Penis (tissue), 1 donor: ENCODE results near the genes NATD1 and KCNJ12.

- PRO-cap = unidirectional peak, plus-strand start at chr17:19867182
Observed at GRCh38 chr17:19866907-19867247, 859 bp downstream of the ULK2 start.

GRCh38 chr17:20156161-20156936, 147.2 kb downstream of the SPECC1 start:
- PRO-cap = no peak

DNA sequence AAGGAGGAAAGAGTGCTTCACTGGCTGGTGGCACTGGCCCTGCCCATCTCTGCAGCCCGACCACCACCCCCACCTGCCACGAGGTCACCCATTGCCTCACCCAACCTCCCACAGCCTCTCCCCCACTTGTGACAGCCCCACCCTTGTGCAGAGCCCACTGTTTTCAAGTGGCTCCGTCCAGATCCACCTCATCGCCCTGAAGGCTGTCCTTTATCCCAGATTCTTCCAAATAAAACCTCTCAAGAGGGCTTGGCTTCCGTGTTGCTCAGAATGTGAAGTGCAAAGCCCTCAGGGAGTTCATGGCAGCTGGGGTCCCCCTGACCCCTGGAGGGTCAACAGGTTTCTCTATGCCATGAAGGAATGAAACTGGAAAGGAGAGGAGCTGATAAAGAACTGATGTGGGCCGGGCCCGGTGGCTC, 39.6 kb downstream of the USP22 start:
- PRO-cap = no peak

GRCh38 chr17:21016315-21016895, 26.4 kb downstream of the USP22 start:
- PRO-cap = no peak

GRCh38 chr17:21132339-21132949, 5.7 kb downstream of the DHRS7B start:
- PRO-cap = no peak

DNA sequence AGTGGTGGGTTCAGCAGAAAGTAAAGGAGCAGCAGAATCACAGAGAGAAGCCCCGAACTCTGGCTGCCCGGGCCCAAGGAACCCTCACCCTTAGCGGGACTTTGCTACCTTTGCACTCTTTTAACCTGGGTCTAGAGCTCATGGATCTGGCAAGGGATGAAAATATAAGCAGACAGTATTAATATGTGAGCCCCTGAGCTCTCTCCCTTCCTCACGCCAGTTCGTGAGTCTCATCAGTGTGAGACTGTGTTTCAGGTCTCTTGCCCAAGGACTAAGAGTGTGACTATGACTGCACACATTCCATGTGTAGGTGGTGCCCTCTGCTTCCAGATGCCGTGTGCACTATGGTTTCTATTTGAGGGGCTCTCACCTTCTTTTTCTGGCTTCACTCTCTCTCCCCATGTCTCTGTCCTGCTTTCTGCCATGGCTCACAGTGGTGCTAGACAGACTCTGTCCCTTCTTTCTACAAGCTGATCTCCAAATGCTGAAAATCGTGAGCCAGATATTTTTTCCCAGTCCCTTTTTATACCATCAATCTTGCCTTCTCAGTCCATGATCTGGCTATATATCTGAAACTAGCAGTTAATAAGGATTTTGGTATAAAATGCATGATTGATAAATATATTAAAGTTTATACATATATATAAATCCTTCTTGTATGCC, 40.6 kb downstream of the DHRS7B start:
- PRO-cap = no peak

DNA sequence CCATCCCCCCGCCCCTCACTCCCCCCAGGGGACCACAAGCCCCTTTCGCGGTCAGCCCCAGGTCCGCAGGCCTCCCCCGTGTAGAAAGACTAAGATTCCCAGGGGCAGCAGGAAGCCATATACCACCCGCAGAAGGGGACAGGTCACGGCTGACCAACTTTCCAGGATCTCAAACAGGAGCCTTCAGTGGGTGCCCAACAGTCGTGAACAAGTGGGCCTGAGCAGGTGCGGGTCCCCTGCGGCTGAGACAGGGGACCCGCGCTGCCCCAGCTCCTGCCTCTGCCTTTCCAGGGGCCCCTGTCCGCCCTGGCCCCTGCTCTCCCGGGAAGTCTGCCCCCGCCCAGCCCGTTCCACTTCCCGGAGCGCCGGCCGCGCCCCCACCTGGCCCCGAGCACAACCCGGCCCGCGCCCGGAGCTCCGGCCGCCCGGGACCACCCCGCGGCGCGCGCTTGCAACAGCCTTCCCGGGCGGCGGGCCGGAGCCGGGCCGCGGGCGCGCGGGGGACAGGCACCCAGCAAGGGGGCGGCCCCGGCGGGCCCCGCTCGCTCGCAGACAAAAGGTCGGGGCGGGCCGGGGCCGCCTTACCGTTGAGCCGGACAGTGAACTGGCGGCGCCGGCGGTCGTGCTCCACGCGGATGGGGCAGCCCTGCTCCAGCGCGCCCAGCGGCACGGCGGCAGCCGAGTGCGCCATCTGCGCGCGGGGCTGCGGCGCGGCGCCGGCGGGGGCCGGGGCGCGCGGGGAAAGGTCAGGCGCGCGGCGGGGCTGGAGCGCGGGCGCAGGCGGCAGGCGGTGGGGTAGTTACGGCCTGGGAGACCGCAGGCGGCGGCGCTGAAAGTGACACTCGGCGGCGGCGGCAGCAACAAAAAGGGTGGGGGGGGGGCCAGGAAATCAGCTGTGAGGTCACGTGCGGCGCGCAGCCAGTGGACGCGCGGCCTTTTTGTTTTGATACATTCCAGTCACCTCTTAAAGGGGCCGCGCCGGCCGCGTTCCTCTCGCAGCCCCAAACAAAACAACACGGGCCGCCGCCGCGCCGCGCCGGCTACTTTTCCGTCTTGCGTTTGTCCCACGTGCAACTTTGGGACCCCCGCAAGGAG, at the start of gene NATD1:
TSS of gene NATD1 (minus strand) at position 837 of the 1,095 bp plus-strand sequence.
- PRO-cap = bidirectional peak, plus-strand start at position 1,008 of the sequence, minus-strand start at position 837 of the sequence

DNA sequence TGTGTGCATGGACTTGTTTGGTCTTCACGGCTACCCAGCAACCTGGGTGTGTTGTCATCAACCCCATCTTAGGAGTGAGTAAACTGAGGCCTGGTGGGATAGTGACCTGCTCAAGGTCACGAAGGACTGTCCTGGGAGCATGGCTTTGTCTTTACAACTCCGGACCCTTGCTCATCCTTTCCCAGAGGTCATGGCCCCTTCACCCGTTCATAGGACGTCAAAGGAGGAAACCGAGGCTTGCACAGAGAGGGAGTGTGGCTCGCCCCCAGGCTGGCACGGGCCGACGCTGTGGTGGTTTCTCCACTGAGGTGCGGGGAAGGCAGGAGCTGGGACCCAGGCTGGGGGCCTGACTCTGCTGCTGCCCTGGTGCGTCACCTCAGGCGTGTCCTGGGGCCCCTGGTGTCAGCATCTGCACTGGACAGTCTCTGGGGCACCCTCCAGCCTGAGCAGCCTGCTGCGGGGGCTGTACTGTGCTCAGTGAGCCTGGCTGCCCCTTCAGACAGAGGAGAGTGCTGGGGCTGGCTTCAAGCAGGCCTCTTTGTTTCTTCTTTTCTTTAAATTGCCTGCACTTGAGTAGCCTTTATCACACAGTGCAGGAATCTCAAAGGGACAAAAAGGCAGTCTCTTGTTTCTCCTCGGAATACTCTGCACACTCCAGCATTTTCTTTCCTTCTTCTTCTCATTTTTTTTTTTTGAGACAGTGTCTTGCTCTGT, 7.4 kb downstream of the MAP2K3 start:
- PRO-cap = no peak

DNA sequence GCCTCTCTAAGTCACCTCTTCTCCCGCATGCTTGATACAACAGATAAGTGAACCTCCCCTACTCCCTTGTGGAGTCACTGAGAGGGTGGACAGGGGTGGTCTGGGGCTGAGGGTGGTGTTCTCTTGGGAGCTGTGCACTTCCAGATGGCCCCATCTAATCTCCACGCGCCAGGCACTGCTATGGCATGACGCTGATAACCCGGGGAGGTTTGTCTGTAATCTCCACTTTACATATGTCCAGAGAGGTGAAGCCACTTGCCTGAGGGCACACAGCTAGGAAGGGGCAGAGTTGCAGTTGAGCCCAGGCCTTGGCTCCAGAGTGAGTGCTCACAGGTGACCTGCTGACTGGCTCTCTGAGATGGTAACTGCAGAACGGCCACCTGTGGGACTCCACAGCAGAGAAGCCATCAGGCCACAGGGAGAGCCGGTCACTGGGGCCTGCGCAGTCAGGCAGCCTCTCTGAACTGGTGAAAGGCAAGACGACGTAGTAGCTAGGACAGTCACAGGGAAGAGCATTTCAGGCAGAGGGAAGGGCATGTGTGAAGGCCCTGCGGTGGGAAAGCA, 10.2 kb downstream of the MAP2K3 start:
- PRO-cap = no peak

- PRO-cap = no peak
Observed at GRCh38 chr17:21322392-21322673, 37.8 kb downstream of the MAP2K3 start.

- PRO-cap = unidirectional peak, plus-strand start at chr17:21376370
Observed at GRCh38 chr17:21375868-21376792, at the start of gene KCNJ12. KCNJ12 (plus strand) TSS chr17:21376357.

GRCh38 chr17:21387651-21388466, 11.7 kb downstream of the KCNJ12 start:
- PRO-cap = no peak

DNA sequence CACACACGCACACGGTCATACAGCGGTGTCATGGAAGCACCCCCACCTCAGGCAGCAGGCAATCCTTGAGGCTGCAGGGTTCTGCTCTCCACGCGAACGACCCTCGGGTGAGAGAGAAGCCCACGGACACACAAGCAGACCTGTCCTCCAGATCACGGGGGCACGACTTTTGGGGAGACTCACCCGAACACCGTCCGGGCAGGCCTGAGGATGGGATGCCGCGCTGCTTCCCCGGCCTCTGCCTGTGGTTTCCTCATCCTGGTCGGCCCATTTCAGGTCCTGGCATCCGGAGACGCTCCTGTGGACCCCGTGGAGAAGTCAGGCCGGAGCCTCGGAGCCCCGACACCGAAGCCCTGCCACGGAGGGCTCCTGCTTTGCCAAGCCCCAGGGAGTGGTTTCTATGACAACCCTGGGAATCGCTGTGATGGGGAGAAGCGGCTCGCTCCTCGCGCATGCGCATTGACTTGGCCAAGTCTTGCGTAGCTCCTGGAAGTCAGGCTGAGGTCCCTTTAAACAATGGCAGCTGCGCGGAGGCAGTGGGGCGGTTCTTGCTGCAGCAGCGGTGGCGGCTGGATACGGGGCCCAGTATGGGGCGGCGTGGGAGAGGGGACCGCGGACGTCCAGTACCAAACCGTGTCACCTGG, 118.1 kb upstream of the KCNJ18 start:
- PRO-cap = no peak

DNA sequence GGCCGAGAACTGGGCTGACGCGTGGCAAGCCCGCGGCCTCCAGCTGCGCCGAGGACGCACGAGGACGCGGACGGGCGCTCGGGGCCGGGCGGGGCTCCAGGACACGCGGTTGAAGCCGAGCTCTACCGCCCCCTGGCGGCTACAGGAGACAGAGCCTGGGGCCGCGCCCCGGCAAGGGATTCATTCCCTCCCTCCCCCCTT, 78.7 kb downstream of the KCNJ18 start:
- PRO-cap = no peak

GRCh38 chr17:22692388-22693059, 1000.2 kb downstream of the KCNJ18 start:
- PRO-cap = no peak

DNA sequence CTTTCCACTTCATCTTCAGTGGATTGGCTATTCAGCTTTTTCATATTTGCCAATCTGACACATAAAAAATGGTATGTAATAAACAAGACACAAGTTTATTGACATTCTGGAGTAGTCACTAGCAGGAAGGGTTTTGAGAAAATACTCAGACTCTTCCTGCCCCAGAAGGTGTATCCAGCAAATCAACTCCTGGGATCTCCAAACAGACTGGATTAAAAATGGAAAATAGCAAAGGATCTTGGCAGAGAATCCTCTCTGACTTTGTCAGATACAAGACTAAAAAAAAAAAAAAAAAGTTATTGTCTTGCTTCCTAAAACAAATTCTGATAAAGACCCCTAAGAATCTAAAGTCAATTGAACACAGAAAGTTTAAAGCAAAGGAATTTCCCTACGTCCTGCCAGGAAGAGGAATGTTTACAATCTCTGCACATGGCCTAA, 37.4 kb upstream of the WSB1 start:
- PRO-cap = no peak

DNA sequence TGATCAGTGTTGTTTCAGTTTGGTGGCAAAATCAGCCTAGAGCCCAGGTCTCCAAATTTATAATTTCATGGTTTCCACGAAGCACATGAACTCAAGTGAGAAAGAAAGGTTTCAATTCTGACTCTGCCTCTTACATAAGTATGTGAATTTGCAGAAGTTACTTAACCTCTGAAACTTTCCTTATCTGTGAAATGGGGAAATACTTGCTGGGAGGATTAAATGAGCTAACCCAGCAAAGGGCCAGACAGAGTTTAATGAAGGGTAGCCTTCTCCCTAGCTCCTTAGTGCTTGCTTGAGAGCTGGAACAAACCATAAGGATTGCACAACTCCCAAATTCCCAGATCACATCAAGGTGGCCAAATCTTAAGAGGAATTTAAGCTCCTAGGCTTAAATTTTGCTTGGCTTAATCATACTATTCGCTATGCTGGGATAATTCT, 11.9 kb upstream of the WSB1 start:
- PRO-cap = no peak

DNA sequence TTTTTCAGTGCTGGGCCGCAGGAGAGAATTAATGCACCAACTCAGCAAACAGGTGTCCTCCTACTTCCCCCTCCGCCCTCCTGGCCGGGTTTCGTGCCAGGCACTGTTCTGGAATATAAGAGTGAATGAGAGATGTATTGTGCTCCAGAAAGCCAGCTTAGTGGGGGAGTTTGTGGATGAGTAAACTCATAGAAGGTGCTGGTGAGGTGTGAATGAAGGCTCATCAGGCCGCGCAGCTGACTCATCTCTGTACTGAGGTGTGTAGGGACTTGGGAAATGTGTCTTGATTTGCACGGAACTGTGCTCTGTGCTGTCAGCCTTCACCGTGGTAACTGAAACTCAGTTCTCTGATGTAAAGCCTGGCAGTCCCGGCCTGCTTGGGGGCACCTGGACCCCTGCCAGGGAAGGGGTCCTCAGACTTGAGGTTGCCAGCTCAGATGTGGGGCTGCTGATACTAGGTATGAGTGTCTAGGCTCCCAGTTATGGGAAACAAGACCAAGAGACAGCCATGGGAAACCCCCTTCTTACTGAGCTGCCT, 15.4 kb downstream of the KSR1 start:
- PRO-cap = no peak

- PRO-cap = no peak
Observed at GRCh38 chr17:27529002-27529765, 72.9 kb downstream of the KSR1 start.

- PRO-cap = no peak
Observed at GRCh38 chr17:27530386-27531481, 74.5 kb downstream of the KSR1 start.